H4 (cell line): ENCODE results near the genes OR52K1, MMP26 and OR51B4.

DNA sequence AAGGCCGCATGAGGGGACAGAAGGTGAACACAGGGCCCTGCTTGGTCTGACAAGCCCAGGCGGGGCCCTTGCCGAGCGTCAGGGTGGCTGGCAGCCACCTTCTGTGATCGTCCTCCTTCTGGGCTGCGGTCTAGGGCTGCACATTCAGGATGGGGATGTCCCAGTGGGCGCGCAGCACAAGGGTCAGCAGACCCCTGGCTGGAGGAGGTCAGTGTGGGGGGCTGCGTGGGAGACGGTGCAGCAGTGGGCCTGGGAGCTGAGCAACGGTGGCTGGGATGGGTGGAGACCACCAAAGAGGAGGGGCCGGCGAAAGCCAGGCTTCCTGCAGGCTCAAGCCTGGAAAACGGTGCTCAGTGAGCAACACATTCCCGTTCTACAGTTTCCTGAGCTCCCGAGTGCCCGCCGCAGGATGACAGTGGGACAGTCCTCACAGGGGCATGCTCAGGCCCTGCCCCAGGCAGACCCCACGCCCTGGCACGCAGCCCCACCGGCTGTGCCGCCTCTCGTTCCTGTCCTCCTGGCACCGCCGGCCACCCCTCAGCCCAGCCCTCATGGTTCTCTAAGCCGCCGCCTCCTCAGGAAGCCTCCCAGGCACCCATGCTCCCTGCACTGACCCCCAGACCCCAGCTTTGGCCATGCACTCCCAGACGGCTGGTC, 73.9 kb downstream of the CDKN1C start:
- RAMPAGE, long total RNA: no peak

DNA sequence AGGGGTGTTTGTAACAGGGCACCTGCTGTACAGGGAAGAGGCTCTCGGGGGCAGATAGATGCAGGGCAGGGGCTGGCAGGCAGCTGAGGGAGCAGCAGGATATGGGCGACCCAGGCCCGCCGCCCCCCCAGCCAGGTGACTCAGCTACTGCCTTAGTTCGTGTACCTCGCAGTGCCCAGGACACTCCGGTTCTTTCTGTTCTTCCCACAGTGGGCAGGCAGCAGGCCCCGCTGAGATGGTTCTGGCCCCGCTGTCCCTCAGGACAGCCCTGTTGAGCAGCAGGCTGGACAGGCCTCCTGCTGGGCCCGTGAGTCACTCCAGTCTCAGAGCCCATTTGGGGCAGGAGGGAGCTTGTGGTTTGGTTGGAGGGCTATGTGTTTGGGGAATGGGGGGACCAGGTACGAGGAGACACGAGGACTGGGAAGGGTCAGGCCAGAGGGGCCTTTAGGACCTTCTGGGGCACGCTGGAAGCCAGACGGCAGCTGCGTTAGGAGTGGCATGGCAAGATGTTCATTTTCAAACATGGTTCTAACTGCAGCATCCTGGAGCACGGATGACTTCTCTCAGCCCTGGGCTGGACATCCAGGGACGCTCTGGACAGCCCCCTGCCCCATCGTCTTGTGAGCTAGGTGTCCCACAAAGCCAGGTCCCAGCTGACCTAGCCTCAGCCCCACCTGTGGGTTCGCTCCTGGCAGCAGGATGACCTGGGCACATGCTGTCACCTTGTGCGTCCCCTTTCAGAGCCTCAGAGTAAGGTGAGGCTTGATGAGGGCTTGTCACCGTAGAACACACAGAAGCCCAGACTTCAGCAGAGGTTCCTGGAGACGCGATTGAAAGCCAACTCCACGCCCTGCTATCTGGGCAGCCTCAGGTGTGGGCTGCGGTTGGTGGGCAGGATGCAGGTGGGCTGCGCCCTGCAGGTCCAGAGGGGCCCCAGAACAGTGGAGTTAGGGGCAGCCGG, 11.3 kb downstream of the SLC22A18 start:
- RAMPAGE, long total RNA: no peak

- RAMPAGE, long total RNA: no peak
Observed at GRCh38 chr11:2944452-2945318, 15.5 kb upstream of the PHLDA2 start.

- RAMPAGE, long total RNA: no peak
Observed at GRCh38 chr11:2989035-2989436, 3.1 kb downstream of the NAP1L4 start.

DNA sequence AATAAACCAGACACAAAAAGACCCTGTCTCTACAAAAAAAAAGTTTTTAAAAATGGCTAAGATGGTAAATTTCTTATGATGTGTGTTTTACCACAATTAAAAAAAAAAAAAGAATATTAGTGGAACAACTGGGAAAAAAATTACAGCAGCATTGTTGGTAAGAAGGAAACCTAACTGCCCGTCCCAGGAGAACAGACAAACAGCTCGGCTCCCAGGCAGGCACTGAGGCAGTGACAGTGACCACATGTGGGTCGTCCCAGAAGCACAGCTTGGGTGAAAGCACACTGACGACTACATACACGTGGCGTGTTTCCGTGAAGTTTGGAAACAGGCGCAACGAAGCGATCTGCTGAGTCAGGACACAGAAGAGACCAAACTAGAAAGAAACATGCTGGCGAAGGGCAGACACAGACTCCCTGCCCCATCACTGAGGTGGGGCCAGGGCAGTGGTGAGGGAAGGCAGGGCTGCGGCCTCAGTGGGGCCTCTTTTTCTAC, 20.3 kb downstream of the CARS1 start:
- RAMPAGE, long total RNA: no peak

DNA sequence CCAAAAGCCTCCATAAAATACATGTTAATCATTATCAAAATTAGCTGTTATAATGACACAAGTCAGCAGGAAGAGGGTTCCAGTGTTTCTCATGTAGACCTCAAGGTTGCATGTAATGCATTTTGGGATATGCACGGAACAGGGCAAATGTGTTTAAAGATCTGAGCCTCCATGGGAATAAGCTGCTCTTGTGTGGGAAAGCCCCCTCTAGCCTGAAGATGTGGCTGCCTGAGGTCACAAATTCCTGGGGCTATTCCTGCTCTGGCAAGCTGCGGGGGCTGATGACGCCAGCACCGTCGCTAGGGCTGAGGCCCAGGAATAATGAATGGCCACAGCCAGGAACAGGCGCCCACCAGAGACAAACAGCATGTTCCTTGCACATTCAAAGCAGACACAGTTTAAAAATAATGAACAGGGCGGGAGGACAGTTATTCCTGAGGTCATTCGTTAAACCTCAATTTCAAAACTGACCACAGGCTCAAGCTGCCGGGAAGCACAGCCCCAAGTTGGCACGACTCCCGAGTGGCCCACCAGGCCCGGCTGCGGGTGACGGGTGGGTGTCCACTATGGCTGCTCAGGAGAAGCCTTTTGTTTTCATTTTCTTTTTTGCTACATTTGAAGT, 11.7 kb downstream of the OSBPL5 start:
- RAMPAGE, long total RNA: no peak

GRCh38 chr11:3159888-3161051, 4.8 kb downstream of the OSBPL5 start:
- RAMPAGE, long total RNA: no peak

DNA sequence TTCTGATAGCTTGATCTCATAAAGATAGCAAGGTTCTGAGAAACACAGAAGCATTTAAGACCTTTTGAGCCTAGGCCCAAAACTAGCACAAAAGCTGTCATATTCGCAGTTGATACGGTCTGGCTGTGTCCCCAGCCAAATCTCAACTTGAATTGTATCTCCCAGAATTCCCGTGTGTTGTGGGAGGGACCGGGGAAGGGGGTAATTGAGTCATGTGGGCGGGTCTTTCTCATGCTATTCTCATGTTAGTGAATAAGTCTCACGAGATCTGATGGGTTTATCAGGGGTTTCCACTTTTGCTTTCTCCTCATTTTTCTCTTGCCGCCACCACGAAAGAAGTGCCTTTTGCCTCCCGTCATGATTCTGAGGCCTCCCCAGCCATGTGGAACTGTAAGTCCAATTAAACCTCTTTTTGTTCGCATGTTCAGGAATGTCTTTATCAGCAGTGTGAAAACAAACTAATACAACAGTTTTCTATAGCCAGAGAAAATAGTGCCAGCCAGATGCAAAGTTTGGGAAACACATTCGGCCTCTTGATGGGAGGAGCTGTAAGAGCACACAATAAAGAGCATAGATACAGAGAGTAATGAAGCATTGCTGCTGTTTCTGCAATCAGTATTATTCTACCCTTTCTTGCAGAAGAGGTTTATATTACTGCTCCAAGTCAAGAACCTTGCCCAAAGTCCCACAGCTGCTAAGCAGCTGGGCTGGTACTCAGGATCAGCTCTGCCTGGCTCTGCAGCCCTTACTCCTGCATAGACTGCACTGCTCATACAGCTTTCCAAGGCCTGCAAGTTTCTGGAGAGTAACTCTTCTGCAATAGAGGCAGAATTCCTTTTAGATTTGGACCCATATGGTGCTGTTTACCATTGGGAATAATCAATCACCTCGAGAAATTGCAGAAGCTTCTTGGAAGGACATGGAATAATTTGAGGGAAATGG, 2.0 kb upstream of the ZNF195 start:
- RAMPAGE, long total RNA: no peak

GRCh38 chr11:3421603-3422118, 42.7 kb upstream of the ZNF195 start:
- RAMPAGE, long total RNA: no peak

DNA sequence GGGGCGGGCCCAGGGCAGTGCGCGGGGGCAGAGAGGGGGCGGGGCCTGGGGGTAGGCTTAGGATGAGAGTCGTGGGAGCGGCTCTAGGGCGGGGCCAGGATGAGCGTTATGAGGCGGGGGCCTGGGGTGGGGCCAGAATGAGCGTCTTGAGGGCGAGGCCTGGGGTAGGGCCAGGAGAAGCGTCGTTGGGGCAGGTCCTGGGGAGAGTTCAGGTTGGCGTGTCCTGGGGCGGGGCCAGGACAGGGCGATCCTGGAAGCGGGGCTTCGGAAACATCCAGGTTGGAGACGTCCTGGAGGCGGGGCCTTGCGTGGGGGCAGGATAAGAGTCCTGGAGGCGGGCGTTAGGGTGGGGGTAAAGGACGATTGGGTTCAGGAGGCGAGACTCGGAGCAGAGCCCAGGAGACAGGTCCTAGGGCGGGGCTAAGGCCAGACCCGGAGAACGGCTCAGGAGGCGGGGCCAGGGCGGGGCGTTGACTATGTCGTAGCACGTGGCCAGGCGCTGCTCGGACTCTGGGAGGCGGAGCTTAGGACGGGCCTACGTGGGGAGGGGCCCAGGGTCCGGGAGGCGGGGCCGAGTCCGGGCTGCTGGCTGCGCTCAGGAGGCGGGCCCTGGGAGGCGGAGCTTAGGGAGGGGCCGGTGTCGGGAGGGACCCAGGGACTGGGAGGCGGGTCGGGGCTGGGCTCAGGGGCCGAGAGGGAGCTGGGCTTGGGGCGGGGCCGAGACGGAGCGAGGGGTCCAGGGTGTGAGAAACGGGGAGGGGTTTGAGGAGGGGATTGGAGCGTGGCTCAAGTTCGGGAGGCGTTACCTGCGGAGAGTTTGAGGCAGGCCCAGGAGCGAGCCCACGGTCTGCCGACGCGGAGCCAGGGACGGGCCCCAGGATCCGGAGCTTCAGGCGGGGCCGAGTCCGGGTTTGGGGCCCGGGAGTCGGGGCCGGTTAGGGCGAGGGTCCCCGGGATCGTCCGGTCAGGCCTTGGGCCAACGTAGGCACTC, 43.9 kb upstream of the ZNF195 start:
- RAMPAGE, long total RNA: no peak

DNA sequence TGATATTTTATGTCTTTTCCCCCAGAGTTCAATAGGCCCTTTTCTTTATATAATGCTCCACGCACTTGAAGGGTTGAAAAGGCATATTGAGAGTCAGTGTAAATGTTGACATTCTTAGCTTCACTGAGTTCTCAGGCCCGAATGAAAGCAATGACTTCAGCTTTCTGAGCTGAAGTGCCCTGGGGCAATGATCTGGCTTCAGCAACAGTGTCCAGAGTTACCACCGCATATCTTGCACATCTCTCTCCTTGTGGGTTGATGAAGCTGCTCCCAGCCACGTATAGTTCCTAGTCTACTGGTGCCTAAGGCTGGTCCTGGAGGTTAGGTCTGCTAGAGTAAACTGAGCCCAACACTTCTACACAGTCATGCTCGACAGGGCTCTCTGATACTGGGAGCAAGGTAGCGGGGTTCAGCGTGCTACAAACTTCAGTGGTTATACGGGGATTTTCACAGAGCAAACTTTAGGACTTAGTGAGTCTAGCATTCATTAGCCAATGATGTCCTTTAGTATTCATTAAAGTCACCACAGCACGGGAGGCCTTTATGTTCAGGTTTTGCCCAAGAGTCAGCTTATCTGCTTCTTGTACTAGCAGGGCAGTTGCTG, 98.7 kb upstream of the ZNF195 start:
- RAMPAGE, long total RNA: no peak

DNA sequence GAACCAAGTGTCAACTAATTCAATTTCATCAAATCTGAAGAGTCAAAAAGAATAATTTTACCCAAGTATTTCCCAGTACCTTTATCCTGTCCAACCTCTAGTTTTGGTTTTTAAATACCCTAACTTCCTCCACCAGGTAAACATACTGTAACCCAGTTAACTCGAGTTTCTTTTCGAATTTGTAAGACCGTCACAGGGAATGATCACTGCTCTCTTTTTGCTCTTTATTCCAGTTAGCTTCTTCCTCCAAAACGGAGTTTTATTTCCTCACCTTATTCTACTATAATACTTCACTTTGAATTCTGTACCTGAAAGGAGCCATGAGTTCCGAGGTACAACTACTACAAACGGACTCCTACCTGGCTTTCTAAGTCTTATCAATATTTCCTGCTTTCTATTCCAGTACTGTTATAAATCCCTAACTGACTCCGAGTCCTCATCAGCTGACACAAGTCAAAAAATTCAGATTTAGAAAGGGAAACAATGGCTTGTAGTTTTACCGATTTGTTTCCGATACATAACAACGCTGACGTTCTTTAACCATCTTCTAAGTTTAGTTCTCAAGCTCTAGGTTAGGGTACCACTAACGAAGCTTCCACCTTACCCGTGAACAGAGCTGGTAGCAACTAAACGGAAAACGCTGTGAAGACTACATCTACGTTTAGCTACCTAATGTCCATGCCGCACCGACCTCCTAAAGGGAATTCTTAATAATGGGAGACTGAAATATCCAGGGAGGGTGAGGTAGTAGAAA, 1.2 kb downstream of the NUP98 start:
- RAMPAGE, long total RNA: no peak

DNA sequence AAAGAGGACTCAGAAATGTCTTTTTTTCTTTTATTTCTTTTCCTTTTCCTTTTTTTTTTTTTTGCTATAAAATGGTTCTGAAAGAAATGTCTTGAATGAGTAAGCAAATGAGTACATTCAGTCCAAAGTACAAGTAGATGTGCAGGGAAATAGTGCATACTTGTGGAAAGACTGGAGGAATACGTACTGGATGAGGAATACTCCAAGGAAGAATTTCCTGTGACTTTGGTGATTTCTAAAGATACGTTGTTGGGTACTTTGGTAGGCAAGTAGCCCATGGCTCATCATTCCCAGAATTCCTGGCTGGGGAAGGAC, 4.6 kb upstream of the NUP98 start:
- RAMPAGE, long total RNA: no peak

DNA sequence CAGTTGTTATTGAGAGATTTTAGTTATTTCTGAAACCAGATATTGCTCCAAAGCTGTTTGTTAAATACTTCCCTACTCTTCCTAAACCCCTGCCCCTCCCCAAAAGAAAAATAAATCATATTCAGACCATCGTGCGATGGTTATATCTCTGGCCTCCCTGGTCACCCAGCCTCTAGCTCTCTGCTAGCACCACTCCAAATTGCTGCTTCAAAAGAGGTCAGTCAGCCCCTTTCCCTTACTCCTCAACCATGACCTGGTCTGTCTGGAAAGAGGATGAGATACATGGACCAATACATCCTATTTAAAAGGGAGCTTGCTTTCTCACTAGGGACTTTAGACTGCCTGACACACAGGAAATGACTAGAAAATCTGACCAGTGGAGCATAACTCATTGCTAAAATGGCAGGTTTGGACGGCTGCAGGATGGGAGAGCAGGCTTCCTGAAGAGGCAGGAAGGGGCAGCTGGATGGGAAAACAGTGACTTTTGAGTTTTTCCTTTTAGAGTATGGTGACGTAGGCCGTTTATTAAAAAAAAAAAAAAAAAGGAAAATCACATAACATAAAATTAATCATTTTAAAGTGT, 25.2 kb downstream of the STIM1 start:
- RAMPAGE, long total RNA: no peak

- RAMPAGE, long total RNA: no peak
Observed at GRCh38 chr11:4000668-4001269, 93.8 kb upstream of the RRM1 start.

DNA sequence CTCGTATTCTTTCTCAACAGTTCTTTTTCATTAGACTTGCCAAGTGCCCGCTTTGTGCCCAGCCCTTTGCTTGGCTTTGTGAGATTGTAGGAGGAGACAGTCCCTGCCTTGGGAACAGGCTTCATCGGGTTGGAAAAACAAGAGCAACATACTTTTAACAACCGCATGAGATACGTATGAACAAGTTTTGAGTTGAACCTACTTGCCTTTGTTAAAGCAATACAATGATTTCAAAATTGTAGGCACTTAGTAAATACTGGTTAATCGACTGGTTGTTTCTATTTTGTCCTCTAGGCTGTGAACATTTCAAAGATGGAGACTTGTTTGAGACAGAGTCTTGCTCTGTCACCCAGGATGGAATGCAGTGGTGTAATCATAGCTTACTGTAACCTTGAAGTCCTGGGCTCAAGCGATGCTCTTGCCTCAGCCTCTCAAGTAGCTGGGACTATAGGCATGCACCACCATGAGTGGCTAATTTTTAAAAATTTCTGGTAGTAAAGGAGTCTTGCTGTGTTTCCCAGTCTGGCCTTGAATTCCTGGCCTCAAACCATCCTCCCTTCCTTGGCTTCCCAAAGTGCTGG, 1.2 kb downstream of the RRM1 start:
- RAMPAGE, long total RNA: no peak

GRCh38 chr11:4482495-4482830, at the start of gene OR52K1:
TSS of gene OR52K1 (plus strand) at chr11:4482646.
- RAMPAGE, long total RNA: no peak

DNA sequence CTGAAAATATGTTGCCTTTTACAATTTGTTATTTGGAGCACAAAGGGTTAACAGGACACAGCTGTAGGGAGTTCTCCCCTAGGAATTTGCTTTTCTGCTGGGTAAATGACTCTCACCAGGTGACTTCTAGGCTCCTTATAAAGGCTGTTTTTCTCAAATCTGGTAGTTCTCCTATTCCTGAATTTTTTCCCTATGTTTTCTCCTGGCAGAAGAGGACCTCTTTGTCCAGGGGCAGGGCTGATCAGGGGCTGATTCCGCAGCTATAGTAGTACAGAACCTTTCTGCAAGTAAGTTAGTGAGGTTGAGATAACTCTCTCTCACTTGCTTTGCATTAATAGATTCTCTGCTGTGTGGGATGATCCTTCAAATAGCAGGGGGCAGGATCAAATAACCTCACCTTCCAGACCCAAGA, at the start of gene MMP26:
TSS of gene MMP26 (plus strand) at position 165 of the 412 bp plus-strand sequence.
- RAMPAGE, long total RNA: no peak

DNA sequence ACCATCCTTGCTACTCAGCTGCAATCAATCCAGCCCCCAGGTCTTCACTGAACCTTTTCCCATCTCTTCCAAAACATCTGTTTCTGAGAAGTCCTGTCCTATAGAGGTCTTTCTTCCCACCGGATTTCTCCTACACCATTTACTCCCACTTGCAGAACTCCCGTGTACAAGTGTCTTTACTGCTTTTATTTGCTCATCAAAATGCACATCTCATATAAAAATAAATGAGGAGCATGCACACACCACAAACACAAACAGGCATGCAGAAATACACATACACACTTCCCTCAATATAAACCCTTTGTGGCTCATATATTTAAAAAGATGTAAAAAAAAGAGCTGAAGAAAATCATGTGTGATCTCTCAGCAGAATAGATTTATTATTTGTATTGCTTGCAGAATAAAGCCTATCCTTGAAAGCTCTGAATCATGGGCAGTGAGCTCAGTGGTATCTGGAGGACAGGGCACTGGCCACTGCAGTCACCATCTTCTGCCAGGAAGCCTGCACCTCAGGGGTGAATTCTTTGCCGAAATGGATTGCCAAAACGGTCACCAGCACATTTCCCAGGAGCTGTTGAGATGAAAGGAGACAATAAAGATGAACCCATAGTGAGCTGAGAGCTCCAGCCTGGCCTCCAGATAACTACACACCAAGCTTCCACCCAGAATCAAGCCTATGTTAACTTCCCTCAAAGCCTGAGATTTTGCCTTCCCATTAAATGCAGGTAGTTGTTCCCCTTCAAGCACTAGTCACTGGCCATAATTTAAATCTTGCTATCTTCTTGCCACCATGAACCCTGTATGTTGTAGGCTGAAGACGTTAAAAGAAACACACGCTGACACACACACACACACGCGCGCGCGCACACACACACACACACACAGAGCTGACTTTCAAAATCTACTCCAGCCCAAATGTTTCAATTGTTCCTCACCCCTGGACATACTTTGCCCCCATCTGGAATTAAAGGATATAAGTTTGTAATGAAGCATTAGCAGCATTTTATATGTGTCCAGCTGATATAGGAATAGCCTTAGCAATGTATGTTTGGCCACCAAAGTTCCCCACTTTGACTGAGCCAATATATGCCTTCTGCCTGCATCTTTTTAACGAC, 1.4 kb downstream of the HBG1 start:
- RAMPAGE, long total RNA: no peak

- RAMPAGE, long total RNA: no peak
Observed at GRCh38 chr11:5301827-5302298, at the start of gene OR51B4. TSS of gene OR51B4 (minus strand) at chr11:5301946.